SJCRH30 (cell line): ENCODE measurements around a stretch of chr15.

GRCh38 chr15:85729803-85730872 is 64.6 kb downstream of the KLHL25 start:
- RAMPAGE, long total RNA: no peak

GRCh38 chr15:85744341-85745062 is 50.2 kb downstream of the KLHL25 start:
- RAMPAGE, long total RNA: no peak

DNA sequence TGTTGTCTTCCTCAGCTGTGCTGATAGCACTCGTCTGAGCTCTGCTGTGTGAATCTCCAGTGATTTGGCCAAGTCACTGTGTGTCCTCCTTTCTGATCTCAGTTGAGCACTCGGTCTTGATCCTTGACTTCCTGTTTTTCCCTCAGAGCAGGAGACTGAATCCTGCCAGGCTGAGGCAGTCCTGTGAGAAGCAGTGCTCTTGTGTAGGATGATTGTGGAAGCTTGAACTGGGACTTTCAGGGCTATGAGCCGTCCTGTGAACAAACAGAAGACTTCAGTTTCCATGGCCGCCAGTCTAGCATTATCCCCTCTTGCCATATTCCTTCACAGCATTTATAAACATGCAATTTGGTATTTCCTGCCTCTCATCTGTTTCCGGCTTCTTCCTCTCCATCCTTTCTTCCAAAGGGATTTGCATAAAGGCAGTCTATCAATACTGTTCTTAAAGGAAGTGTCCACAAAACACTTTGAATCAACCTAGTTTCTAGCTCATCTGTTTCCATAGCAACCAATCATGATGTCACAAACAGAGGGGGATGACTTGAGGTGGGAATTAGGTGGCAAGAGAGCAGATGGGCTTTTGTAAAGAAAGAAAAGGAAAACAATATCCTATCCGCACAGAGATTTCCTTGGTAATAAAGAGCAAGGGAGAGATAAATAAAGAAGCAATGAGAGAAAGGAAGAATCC is 237.2 kb downstream of the AGBL1 start:
- RAMPAGE, long total RNA: no peak

DNA sequence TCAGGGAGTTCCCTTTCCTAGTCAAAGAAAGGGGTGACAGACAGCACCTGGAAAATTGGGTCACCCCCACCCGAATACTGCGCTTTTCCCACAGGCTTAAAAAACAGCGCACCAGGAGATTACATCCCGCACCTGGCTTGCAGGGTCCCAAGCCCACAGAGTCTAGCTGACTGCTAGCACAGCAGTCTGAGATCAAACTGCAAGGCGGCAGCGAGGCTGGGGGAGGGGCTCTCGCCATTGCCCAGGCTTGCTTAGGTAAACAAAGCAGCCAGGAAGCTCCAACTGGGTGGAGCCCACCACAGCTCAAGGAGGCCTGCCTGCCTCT is 792.6 kb downstream of the NTRK3 start:
- RAMPAGE, long total RNA: no peak

DNA sequence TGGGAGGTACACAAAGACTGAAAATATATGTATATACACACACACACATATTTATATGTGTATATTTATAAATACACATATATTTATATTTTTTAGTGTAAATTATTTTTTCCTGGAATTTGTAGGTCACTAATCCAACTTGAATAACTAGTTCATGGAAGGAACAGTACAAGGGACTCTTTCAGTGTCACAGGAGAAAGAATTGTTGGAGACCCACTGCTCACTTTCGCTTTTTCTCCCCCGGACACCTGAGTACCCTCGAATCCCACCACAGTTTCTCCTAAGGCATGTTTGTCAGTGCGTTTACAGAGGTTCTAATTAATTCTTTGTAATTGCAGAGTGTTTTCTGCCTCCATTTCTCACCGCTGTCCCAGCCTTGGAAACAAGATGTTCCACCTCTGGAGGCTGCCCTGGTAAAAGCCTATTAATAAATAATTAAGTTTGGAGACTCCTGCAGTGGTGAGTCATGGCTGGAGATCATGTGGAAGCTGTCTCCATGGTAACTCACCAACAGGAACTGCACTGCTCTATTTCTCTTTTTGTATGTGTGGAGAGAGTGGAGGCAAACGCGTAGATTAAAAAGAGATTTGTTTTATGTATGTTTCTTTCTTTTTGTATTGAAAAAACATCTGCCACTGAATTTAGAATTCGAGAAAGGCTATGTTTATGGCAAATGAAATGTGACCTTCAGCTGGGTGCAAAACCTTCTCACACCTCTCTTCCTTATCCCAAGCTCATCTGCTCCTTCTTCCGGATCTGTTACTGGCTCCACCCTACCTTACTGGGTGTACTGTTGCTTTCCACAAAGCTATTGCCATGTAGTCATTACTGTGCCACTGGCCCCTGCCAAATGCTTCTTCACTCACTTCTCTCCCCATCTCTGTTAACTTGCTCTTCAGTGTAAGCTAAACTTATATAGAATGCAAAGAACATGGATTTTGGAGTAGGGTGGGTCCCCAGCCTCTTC is 778.8 kb downstream of the NTRK3 start:
- RAMPAGE, long total RNA: no peak

DNA sequence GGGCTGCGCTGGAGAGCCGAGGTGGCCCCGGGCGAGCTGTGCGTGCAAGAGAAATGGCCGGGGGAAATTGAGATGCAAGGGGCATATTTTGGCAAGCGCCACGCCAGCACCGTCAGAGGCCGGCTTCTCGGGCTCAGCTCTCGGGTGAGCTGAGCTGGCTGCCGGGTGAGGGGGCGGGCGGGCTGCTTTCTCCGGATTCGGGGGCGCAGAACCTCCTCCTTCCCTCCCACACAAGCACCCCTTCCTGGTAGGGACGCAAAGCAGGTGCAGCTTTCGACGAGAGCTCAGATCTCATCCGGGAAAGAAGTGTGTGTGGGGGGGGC is 1.0 kb upstream of the NTRK3 start:
- RAMPAGE, long total RNA: no peak

DNA sequence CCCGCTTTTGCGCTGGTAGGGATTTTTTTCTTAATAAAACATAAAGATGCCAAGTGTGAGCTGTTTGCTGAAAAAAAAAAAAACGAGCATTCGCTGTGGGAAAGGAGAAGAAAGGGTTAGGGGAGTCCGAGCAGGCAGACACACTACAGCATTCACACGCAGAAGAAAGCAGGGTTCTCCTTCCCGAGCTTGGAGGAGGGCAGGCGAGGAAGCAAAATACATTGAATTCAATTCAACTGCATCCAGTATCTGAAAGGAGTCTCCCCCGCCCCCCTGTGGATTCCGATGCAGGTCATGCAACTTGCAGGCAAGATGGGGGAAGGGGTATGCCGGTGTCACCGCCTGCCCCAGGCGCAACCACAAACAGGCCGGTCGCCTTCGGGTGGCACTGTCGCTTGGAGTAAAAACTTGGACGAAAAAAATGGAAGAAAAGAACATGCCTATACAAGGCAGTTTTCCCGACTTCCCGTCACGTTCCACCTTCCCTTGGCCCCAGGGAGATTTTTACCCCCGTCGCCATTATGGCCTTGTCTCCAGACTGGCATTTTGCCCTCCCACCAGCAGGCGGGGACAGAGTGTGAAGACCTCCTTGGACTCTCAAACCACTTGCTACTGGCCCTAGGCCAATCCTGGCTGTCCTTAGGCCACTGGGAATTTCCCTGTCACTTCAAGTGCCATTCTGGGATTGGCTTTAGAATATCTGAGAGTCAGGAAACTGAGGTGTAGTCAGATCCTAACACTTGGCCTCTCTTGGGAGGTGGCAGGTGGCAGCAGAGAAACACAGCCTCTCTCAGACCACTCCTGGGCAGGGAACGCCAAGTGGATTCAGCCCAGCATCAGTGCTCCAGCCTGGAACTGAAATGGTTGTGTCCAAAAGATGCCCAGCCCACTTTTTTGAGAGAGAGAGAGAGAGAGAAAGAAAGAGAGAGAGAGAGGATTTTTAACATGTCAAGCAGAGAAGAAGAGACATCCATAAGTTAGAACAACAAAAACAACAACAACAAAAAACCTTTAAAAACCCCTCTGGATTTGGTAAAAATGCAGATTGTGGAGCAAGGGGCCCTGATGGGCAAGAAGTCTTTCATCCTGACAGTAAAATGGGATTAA is 1.7 kb upstream of the NTRK3 start:
- RAMPAGE, long total RNA: no peak

- RAMPAGE, long total RNA: no peak
These were observed 63.9 kb downstream of the MRPL46 start for GRCh38 chr15:88403137-88403857.

- RAMPAGE, long total RNA: no peak
These were observed 24.7 kb upstream of the DET1 start for GRCh38 chr15:88570984-88571872.

- RAMPAGE, long total RNA: no peak
These were observed 16.8 kb upstream of the AEN start for GRCh38 chr15:88604252-88604920.

DNA sequence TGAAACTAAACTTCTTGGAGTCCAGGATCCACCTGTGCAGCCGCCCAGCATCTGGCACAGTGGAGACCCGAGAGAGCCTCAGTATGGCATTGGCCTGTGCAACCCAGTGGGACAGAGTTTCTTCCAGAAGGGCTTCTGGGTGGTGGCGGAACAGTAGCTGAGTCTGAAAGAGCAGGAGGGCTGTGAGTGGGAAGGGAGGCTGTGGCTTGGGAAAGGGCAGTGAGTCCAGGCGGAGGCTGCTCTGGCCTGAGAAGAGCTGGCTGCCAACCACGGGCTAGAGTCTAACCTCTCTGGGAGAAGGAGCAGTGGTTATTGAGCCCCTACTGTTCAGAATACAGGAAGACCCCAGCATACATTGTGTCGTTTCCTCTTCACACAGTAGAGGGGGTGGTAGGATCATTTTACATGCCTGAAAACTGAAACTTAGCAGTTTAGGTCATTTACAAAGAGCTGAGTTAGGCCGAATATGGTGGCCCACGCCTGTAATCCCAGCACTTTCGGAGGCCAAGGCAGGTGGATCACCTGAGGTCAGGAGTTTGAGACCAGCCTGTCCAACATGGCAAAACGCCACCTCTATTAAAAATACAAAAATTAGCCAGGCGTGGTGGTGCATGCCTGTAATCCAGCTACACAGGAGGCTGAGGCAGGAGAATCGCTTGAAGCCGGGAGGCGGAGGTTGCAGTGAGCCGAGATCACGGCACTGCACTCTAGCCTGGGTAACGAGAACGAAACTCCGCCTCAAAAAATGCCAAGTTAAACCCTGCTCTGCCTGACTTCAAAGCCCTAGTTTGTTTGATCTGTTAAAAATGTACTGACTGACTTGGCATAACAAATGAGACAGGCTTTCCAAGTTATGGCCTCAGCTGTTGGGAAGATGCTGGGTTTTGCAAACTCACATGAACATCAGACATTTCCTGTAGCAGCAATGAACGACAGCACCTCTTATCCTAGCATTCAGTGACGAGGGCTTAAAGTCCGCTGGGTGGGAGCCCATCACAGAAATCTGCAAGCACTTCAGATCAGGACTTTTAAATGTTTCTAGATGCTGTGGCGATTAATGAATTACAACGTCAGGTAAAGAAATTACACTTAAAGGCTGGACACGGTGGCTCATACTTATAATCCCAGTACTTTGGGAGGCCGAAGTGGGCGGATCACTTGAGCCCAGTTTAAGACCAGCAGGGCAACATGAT is 3.4 kb downstream of the AEN start:
- RAMPAGE, long total RNA: no peak

GRCh38 chr15:88635123-88635478 is 3.7 kb upstream of the ISG20 start:
- RAMPAGE, long total RNA: no peak

- RAMPAGE, long total RNA: no peak
These were observed 2.0 kb upstream of the ISG20 start for GRCh38 chr15:88636606-88637447.

GRCh38 chr15:88909712-88910932 is 3.1 kb downstream of the MFGE8 start:
- RAMPAGE, long total RNA: no peak

- RAMPAGE, long total RNA: no peak
These were observed 909 bp downstream of the MFGE8 start for GRCh38 chr15:88912059-88912880.

- RAMPAGE, long total RNA: no peak
These were observed 77.0 kb upstream of the MFGE8 start for GRCh38 chr15:88990084-88990687.

GRCh38 chr15:89052513-89052828 is 35.8 kb upstream of the ABHD2 start:
- RAMPAGE, long total RNA: no peak

- RAMPAGE, long total RNA: no peak
These were observed 1.4 kb downstream of the ABHD2 start for GRCh38 chr15:89089405-89090391.

GRCh38 chr15:89103991-89104969 is 16.0 kb downstream of the ABHD2 start:
- RAMPAGE, long total RNA: no peak

DNA sequence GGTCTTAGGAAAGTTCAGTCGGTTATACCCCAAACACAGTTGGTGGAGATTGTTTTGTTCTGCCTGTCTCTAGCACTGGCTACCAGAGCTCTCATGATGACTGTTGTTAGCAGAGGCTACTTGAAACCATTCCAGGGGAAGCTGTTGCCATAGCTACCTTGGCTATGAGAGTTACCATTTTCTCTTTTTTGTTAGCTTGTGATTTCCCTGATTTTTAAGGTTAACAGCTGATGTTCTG is 26.7 kb downstream of the ABHD2 start:
- RAMPAGE, long total RNA: no peak